Ascending aorta (tissue), 1 donor: ENCODE measurements around the genes CIB4 and SLC5A6.

DNA sequence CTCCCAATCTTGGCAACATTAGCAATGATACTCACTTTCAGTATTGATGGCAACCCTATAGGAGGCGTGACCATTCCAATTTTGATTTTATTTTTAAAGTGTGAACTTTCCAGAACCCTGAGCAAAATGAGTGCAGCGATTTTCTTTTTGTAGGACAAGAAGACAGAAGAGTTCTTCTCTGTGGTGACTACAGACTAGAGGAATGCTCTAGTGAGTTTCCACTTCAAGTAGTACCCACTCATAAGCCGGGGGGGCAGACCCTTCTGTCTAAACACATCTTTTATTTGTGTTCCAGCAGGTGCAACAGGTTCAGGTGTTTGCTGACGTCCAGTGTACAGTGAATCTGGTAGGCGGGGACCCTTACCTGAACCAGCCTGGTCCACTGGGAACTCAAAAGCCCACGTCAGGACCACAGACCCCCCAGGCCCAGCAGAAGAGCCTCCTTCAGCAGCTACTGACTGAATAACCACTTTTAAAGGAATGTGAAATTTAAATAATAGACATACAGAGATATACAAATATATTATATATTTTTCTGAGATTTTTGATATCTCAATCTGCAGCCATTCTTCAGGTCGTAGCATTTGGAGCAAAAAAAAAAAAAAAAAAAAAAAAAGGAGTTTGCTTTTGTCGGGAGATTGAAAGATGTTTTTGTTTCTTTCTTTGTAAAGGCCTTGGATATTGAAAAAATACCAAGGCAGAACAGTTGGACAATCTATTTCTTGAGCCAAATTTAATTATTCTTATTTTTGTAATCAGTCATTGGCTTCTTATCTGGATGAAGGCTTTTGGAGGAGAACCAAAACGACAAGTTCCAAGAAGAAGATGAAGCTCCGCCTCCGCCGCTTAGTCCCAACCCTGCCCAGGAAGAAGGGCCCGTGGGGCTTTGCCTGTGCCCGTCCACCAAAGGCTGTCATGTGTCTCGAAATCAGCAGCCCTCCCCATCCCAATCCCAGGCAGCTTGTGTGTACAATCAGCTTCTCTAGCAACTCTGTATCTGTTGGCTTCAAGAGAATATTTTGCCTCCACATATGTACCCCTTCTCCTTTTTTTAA lies 24.9 kb downstream of the PTRHD1 start:
- PRO-cap, result no peak

DNA sequence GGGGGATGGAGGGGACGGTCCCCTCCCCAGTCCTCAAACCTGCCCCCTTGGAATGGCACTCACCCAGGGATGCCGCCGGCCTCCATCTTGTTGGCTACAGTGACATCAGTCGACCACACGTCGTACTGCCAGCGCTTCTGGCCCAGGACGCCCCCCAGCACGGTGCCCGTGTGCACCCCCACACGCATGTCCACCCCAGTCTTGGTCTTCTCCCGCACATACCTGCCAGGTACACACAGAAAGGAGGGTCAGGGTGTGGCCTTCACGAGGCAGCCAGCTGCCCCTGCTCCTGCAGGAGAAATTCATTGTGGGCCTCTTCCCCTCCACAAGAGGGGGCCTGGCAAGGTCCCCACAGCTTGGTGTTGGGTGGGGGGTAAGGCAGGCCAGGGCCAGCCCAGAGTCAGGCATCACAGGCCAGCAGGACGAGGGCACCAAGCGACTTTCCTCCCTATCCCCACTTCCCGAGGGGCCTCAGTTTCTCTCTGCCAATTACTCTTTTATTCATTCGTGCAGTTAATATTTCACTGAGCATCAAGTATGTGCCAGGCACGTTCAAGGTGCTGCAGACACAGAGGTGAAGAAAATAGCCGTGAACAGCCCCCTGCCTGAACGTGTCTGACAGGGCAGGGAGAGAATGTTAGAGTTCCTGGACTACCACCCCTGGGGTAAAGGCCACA lies 46.7 kb downstream of the CENPO start:
- PRO-cap, result no peak

DNA sequence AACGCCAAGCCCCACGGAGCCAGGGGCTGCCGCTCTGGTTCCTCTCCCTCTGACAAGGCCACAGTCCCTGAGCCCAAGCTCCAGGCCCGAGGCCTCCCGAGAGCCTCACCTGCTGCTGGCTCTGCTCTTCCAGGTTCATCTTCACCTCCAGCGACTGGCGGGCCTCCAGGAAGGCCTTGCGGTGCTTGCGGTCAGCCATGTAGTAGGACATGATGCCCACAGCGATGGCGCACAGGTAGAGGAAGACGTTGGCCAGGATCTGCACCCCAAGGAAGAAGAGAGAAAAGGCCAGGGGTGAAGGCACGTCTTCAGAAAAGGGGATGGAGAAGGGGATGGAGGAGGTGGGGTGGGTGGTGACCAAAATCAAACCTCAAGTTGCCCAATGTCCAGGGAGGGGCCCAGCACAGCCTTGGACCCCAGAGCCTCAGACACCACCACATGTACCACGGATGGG lies 47.5 kb downstream of the ADCY3 start:
- PRO-cap, result no peak

GRCh38 chr2:24883809-24884301 lies 36.2 kb downstream of the ADCY3 start:
- PRO-cap, result no peak

GRCh38 chr2:25078901-25079431 lies 37.1 kb downstream of the EFR3B start:
- PRO-cap, result no peak

DNA sequence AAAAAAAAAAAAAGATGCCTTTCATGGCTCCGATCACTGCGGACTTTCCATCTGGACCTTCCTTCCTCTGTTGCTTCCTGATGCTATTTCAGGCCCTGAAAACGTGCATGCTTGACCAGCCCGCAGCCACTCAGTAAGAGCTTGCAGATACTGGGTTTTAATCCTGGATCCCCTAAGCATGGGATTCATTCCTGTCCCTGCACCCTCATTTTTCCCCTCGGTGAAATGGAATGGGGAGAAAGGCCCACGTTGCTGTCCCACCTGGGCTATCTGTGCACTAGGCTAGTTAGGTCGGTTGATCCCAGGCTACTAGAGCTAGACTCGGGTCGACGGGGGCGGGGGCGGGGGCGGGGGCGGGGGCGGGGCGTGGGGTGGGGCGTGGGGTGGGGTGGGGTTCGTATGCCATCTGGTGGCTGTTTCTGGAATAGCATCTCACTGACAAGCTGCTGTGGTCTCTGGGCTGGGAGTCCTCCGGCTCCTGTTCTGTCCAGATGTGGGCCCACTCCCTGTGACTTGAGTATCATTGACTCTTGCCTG lies 39.3 kb downstream of the POMC start:
- PRO-cap, result no peak

GRCh38 chr2:25314264-25315486 lies 27.1 kb downstream of the DNMT3A start:
- PRO-cap, result no peak

GRCh38 chr2:26034775-26035209 lies 908 bp downstream of the RAB10 start:
- PRO-cap, result no peak

GRCh38 chr2:26127020-26127272 lies 45.9 kb upstream of the GAREM2 start:
- PRO-cap, result no peak

DNA sequence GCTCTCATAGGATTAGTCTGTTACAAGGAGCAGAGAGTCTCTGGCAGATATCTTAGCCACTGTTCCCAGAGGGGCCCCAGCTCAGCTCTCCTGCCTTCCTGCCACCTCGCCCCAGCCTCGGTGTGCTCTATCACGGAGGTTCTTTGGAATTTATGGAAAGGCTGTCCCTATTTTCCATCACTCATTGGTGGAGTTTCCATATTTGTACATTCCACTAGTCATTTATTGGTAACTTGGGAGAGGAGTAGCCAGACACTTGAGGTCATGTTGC lies 21.6 kb downstream of the DRC1 start:
- PRO-cap, result no peak

- PRO-cap, result no peak
Observed at GRCh38 chr2:26487311-26487544, 71.3 kb downstream of the OTOF start.

GRCh38 chr2:26641242-26641711 lies at the start of gene CIB4:
Gene CIB4, minus strand, starts transcription at chr2:26641366.
- PRO-cap, result no peak

GRCh38 chr2:26749717-26750732 lies 14.1 kb upstream of the SLC35F6 start:
- PRO-cap, result no peak

DNA sequence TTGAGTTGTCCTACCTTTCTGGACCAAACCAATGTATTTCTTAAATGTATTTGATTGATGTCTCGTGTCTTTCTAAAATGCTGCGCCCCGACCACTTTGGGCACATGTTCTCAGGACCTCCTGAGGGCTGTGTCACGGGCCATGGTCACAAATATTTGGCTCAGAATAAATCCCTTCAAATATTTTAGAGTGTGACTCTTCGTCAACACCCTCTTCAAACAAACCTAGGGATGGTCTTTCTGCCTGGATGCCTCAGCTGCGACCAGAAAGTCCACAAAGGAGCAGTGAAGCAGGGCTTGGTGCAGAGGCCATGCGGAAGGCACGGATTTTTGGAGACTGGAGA lies 1.1 kb upstream of the SLC35F6 start:
- PRO-cap, result no peak

GRCh38 chr2:26922657-26923093 lies 47.8 kb upstream of the MAPRE3 start:
- PRO-cap, result no peak

- PRO-cap, result no peak
Observed at GRCh38 chr2:27071015-27071546, 373 bp downstream of the OST4 start.

- PRO-cap, result no peak
Observed at GRCh38 chr2:27088970-27089554, 2.5 kb downstream of the KHK start.

- PRO-cap, result bidirectional peak, plus-strand start at chr2:27212390, minus-strand start at chr2:27212268
Observed at GRCh38 chr2:27212164-27212663, at the start of gene SLC5A6. Gene SLC5A6, minus strand, starts transcription at chr2:27212268.

GRCh38 chr2:27217926-27218349 lies 769 bp downstream of the CAD start:
- PRO-cap, result no peak

DNA sequence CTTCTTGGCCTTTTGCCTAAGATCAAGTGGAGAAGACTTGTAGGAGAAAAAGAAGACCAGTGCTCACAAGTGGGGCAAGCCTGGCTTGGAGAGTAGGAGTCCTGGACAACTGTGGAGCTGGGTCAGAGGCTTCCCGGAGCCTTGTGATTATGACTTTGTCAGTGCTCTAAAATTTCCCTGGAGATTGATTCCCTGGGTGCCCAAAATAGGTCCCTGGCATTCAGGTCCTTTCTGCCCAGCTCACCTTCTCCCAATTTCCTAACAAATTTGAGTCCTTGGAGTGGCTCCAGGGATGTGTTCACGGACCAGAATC lies 770 bp upstream of the TRIM54 start:
- PRO-cap, result no peak